ENCODE measurements around a stretch of chr19.

DNA sequence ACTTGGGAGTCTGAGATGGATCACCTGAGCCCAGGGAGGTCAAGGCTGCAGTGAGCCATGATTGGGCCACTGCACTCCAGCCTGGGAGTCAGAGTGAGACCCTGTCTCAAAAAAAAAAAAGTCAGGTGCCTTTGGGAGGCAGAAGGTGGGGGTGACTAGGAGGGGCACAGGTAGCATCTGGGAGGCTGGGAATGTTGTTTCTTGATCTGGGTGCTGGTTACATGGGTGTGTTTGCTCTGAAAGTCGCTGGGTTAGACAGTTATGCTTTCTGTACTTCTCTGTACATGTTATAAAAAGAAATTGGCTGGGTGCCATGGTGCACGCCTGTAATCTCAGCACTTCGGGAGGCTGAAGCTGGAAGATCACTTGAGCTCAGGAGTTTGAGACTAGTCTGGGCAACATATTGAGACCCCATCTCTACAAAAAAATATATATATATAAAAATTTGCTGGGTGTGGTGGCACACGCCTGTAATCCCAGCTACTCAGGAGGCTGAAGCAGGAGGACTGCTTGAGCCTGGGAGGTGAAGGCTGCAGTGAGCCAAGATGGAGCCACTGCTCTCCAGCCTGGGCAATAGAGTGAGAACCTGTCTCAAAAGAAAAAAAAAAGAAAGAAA lies 15.1 kb downstream of the NOSIP start:
- RRBS: no CpG with 5 or more reads among the region's 4 CpGs
CAGE:
- cytosol, long polyA plus RNA: no peak
- long polyA plus RNA: no peak
- nucleus, long polyA plus RNA: no peak

DNA sequence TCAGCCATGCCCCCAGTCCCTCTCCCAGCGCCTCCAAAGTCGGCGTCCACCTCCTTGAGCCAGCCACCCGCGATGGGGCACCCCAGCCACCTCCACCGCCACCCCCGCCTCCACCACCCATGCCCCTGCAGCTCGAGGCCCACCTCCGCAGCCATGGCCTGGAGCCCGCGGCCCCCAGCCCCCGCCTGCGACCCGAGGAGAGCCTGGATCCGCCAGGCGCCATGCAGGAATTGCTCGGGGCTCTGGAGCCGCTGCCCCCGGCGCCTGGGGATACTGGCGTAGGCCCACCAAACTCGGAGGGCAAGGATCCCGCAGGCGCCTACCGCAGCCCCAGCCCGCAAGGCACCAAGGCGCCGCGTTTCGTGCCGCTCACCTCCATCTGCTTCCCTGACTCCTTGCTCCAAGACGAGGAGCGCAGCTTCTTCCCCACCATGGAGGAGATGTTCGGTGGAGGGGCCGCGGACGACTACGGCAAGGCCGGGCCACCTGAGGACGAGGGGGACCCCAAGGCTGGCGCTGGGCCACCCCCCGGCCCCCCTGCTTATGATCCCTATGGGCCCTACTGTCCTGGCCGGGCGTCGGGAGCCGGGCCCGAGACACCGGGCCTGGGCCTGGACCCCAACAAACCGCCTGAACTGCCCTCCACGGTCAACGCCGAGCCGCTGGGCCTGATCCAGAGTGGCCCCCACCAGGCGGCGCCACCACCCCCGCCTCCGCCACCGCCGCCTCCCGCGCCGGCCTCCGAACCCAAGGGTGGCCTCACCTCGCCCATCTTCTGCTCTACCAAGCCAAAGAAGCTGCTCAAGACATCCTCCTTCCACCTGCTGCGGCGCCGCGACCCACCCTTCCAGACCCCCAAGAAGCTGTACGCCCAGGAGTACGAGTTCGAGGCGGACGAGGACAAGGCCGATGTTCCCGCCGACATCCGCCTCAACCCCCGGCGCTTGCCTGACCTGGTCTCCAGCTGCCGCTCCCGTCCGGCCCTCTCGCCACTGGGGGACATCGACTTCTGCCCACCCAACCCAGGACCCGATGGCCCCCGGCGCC lies 6.1 kb downstream of the PRR12 start:
- RRBS: 92% methylated on average over 13 of the region's 87 CpGs
CAGE:
- cytosol, long polyA plus RNA: no peak
- long polyA plus RNA: no peak
- nucleus, long polyA plus RNA: no peak

DNA sequence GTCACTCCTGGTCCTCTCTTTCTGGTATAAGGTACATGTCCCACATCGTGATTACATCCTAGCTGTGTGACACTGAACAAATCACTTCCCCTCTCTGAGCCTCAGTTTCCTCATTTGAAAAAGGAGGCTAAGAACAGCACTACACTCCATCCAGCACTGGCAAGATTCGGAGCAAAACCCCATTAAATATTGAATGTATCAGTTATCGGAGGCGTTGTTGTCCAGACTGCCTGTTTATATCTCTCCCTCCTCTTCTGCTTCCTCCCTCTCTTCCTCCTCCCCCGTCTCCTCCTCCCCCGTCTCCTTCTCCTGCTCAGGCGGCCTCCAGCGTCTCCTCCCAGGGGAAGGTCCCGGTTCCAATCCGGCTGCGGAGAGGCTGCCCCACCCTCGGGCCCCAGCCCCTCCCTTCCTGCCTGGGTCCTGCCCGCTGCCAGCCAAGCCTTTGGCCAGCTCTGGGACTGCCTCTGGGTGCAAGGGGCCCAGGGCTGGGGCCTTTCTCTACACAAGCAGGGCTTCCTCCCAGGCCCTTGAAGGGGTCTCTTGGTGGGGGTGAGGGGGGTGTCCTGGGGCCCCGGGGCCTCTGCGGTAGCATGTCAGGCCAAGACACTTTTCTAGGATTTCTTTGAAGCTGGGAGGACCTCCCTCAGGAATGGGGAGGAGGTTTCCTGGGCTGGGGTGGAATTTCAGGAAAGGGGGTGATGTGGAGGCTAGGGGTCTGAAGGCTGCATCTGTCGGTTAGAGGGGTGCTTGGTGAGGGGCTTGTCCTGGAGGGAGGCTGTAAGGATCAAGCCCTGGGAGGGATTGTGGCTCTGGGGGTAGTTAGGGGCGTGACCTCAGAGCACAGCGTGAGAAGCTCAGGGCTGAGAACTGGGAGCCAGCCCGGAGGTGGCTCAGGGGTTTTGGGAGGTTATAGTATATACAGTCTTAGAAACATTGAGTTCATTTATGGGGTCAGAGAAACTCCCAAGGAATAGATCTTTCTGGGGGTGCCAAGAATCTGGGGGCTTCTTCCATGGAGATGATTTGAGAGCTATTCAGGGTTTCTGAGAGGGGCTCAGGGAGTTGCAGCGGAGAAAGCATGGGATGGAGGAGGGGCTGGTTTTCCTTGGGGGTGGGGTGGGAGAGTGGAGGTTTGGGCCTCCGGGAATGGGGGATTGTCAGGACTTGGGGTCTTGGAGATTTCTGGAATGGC lies 1.7 kb downstream of the RRAS start:
- RRBS: 81% methylated on average over 1 of the region's 21 CpGs
CAGE:
- cytosol, long polyA plus RNA: no peak
- long polyA plus RNA: no peak
- nucleus, long polyA plus RNA: no peak

GRCh38 chr19:49644468-49645141 lies 2.6 kb downstream of the SCAF1 start:
- RRBS: no CpG with 5 or more reads among the region's 12 CpGs
CAGE:
- cytosol, long polyA plus RNA: no peak
- long polyA plus RNA: no peak
- nucleus, long polyA plus RNA: no peak

DNA sequence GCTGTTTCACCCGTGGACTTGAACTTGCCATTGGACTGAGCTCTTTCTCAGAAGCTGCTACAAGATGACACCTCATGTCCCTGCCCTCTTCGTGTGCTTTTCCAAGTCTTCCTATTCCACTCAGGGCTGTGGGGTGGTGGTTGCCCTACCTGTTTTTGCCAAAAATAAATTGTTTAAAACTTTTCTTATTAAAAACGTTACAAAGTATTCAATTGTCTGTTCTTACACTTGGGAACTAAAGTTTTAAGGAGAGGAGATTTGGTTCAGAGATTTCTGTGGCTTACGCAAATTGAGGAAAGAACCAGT lies 3.4 kb upstream of the PRMT1 start:
- RRBS: no CpG with 5 or more reads among the region's 4 CpGs
CAGE:
- cytosol, long polyA plus RNA: no peak
- long polyA plus RNA: no peak
- nucleus, long polyA plus RNA: no peak

GRCh38 chr19:49679254-49679853 lies 2.3 kb downstream of the PRMT1 start:
- RRBS: no CpG with 5 or more reads among the region's 8 CpGs
CAGE:
- cytosol, long polyA plus RNA: no peak
- long polyA plus RNA: no peak
- nucleus, long polyA plus RNA: no peak

DNA sequence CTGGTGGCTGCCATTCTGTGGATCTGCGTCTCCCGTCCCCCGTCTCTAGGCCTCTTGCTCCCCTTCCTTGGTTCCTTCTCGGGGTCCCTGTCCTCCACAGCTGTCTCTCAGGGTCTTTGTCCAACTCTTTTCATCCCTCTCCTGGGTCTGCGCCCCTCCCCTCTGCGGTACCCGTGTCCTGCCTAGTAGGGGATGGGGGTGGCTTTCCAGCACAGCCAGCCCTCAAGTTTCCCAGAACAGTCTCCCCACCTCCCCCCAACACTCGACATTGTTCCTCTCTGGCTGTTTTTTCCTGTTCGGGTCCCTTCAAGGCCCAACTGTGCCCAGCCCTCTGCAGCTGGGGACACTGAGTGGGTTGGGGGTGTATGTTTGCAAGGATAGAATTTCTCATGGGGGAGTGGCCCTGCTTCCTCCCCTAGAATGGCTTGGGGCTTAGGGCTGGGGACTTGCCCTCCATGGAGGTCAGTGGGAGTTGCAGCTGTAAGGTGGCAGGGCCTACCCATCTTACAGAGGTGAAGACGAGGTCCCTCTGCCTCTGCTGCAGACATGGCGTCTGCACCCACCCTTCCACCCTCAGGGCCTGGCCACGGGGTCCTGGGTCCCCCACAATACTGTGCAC lies 739 bp upstream of the ADM5 start:
- RRBS: no CpG with 5 or more reads among the region's 12 CpGs
CAGE:
- cytosol, long polyA plus RNA: no peak
- long polyA plus RNA: no peak
- nucleus, long polyA plus RNA: no peak

DNA sequence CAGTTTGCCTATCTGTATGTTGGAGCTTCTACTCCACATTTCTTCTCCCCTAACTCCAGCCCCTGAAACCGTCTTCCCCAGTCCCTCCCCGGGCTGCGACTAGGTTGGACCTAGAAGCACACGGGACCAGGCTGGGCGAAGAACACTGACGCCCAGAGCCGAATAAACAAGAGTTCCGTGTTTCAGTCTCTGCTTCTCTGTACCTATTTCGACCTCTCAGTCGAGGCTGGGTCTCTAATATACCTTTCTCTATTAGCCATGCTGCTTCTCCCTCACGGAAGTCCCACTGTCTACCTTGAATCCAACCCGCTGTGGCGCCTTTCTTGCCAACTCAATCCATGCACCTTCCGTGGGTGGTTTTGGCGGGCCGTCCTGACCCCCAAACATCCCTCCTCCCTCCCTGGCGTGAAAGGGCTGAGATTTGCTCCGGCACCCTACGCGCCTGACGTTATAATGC lies 497 bp upstream of the CPT1C start:
- RRBS: no CpG with 5 or more reads among the region's 21 CpGs
CAGE:
- cytosol, long polyA plus RNA: no peak
- long polyA plus RNA: no peak
- nucleus, long polyA plus RNA: no peak

DNA sequence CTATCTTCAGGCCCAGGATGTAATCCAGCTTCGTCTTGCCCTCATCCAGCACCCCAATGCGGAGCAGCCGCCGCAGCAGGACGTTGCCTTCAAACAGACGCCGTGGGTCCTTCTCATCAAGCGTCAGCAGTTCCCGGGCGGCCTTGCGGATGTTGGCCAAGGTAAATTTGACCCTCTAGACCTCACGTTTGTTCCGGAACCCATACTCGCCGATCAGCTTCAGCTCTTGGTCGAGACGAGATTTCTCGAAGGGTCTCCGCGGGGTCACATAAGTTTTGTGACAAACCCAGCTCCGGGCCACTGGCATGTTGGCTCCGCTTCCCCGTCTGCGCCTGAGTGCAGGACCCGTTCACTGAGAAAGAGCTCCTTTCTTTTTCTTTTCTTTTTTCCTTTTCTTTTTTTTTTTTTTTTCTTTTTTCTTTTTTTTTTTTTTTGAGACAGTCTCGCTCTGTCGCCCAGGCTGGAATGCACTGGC lies 28.9 kb downstream of the CPT1C start:
- RRBS: no CpG with 5 or more reads among the region's 27 CpGs
CAGE:
- cytosol, long polyA plus RNA: no peak
- long polyA plus RNA: no peak
- nucleus, long polyA plus RNA: no peak

GRCh38 chr19:49801907-49802805 lies 10.9 kb downstream of the FUZ start:
- RRBS: 72% methylated on average over 14 of the region's 47 CpGs
CAGE:
- cytosol, long polyA plus RNA: start-site peak on the minus strand at chr19:49802426-49802456, 14 reads
- long polyA plus RNA: no peak
- nucleus, long polyA plus RNA: start-site peak on the minus strand at chr19:49802426-49802472, 36 reads

DNA sequence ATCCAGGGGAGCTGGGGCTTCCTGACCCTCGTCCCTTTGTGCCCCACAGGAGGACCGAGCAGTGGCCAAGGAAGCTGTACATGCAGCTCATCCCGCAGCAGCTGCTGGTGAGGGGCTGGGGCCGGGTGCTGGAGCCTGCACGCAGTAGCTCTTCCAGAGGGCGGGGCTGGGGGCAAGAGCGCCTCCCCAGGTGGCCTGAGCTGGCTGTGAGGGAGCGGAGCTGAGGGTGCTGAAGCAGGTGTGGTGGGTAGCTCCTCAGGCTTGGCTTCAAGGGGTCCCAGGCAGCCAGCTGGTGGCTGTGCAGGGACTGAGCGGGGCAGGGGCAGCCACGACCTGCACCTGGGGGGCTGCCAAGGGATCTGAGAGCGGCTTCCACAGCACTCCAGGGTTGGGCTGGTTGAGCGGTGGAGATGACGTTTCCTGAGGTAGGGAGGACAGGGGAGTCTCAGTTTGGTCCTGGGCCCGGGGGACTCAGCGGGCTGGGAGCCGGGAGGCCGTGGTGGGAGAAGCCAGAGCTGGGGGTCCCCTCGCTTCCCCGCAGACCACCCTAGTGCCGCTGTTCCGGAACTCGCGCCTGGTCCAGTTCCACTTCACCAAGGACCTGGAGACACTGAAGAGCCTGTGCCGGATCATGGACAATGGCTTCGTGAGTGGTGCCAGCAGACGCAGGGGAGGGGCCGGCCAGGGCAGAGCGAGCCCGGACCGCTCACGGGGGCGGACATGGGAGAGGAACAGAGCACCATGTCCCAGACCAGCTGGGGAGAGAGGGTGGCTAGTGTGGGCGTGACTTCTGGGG lies 9.2 kb downstream of the PNKP start:
- RRBS: 96% methylated on average over 10 of the region's 33 CpGs
CAGE:
- cytosol, long polyA plus RNA: no peak
- long polyA plus RNA: no peak
- nucleus, long polyA plus RNA: no peak

GRCh38 chr19:49862475-49862853 lies 4.9 kb downstream of the PNKP start:
- RRBS: no CpG with 5 or more reads among the region's 29 CpGs
CAGE:
- cytosol, long polyA plus RNA: no peak
- long polyA plus RNA: no peak
- nucleus, long polyA plus RNA: no peak

DNA sequence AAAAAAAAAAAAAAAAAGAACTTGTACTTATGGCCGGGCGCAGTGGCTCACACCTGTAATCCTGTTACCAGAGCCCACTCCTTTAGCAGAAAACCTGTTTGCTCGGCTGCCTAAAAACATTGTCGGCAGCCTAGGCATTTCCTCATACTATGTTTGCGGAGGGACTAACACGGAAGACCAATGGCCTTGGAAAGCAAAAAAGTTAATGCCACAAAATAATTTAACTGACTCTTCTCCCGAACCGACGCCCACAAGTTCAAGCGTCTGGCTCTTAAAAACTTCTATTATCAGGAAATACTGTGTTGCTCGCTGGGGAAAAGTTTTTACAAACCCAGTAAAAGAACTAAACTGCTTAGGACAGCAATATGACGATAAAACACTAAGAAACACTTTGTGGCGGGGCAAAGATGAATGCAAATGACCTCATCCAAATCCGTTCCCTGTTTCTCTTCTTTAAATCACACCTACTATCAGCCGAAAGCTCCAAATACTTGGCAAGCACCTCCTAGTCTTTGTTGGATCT lies 5.0 kb downstream of the SIGLEC11 start:
- RRBS: no CpG with 5 or more reads among the region's 15 CpGs
CAGE:
- cytosol, long polyA plus RNA: no peak
- long polyA plus RNA: no peak
- nucleus, long polyA plus RNA: no peak

DNA sequence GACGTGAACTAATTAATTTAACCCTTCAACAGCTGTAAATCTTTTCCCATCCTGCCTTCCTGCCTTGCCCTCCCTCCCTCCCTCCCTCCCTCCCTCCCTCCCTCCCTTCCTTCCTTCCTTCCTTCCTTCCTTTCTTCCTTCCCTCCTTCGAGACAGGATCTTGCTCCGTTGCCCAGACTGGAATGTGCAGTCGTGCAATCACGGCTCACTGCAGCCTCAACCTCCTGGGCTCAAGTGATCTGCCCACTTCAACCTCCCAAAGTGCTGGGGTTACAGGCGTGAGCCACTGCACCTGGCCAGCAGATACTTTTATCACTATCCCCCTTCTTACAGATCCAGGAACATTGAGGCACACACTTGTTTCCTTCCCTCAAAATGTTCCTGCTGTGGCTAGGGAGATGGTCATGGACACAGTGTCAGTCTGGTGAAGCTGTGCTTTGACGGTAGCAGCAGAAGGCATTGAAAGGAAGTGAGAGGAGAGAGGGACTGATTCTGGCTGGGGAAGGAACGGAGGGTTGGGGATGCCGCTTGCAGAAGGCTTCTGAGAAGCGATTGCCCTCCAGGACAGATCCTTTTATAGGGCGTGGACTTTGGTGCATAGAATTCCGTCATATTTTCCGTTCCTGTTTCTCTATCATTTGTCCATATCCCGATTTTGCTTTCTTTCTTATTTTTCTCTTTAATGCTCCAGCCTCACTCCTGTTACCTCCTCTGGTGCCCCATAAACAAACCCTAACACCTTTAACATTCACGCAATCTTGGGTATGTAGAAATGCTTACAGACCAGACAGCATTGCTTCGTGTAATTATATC lies 14.2 kb upstream of the MYH14 start:
- RRBS: no CpG with 5 or more reads among the region's 16 CpGs
CAGE:
- cytosol, long polyA plus RNA: no peak
- long polyA plus RNA: no peak
- nucleus, long polyA plus RNA: no peak

DNA sequence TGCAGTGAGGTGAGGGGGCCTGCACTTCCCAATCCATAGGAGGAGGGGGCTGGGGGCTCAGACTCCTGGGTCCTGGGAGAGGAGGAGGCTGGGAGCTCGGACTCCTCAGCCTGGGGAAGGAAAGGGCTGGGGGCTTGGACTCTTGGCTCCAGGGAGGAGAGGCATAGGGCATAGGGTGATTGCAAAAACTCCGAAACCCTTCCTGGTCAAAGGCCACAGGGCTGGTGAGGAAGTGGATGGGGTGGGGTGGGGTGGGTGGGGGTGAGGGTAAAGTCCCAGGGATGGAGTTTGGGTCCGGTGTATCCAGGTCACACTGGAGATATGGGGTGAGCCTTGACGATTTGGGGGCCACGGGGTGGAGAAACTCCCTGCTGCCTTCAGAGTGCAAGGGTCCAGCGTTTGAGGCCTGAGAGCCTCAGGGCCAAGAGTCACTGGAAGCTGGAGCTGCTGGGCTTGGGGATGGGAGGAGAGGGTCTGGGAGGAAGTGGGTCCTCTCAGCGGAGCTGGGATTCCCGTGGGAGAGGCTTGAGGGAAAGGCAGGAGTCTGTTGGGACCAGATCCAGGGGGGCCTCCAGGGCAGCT lies 2.8 kb downstream of the MYH14 start:
- RRBS: no CpG with 5 or more reads among the region's 8 CpGs
CAGE:
- cytosol, long polyA plus RNA: no peak
- long polyA plus RNA: no peak
- nucleus, long polyA plus RNA: no peak

DNA sequence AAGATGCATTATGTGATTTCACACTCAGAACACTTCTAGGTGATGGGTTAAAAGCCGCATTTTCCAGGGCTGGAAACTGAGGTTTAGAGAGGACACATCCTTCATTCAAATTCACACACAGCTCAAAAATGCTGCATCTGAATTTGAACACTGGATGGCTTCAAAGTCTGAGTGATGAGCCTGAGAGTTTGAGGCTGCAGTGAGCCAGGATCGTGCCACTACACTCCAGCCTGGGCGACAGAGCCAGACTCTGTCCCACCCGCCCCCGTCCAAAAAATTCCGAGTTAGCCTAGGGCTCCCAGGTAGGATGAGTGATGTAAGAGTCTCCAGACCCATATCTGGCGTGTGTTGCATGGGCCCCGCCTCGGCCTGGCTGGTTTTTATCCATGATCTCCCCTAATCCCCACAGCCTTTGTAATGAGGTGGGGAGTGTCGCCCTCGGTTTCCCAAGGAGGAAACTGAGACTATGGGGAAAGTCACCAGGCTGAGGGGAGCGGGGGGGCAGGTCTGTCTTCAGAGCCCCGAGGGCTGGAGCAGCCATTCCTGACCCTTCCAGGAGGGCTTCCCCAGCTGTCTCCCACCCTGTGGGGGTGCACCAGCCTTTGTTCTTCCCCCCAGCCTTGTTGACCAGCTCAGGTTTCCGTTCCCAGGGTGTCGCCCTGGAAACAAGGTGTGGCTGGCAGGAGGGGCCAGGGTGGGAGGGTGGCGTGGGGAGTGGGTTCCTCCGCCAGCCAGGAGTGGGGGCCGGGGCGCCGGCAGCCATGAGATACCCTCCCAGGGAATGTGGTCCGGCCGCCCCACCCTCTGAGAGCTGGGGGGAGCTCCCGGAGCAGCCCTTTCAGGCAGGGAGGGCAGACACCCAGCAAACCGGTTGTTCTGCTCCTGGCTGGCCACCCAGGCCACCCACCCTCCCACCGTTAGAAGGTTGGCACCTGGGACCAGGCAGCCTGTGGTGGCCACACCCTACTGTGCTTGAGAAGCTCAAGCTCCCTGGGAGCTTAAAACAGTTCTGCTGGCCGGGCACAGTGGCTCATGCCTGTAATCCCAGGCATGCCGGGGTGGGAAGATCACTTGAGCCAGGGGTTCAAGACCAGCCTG lies 11.5 kb downstream of the MYH14 start:
- RRBS: 45% methylated on average over 2 of the region's 27 CpGs
CAGE:
- cytosol, long polyA plus RNA: no peak
- long polyA plus RNA: no peak
- nucleus, long polyA plus RNA: no peak

DNA sequence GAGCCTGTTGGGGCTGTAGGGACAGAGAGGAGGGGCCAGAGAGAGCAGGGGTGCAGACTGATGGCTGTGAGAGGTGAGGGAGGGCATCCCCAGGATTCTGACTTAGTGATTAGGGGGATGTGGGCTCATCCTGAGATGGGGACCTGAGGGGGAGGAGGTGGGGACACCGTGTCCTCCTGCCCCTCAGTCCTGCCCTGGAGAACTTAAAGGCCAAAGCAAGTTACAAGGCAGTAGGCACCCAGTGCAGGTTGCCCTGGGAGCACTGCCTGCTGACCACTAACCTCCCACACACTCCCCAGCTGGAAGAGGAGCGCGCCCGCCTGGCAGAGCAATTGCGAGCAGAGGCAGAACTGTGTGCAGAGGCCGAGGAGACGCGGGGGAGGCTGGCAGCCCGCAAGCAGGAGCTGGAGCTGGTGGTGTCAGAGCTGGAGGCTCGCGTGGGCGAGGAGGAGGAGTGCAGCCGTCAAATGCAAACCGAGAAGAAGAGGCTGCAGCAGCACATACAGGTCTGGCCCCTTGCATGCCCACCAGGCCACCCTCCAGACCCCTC lies 61.2 kb downstream of the KCNC3 start:
- RRBS: no CpG with 5 or more reads among the region's 14 CpGs
CAGE:
- cytosol, long polyA plus RNA: start-site peak on the plus strand centred at position 380 of the sequence, 145 bp wide, 23 reads
- long polyA plus RNA: start-site peak on the plus strand centred at position 396 of the sequence, 180 bp wide, 25 and 30 reads in 2 replicates
- nucleus, long polyA plus RNA: start-site peak on the plus strand centred at position 424 of the sequence, 126 bp wide, 27 reads

DNA sequence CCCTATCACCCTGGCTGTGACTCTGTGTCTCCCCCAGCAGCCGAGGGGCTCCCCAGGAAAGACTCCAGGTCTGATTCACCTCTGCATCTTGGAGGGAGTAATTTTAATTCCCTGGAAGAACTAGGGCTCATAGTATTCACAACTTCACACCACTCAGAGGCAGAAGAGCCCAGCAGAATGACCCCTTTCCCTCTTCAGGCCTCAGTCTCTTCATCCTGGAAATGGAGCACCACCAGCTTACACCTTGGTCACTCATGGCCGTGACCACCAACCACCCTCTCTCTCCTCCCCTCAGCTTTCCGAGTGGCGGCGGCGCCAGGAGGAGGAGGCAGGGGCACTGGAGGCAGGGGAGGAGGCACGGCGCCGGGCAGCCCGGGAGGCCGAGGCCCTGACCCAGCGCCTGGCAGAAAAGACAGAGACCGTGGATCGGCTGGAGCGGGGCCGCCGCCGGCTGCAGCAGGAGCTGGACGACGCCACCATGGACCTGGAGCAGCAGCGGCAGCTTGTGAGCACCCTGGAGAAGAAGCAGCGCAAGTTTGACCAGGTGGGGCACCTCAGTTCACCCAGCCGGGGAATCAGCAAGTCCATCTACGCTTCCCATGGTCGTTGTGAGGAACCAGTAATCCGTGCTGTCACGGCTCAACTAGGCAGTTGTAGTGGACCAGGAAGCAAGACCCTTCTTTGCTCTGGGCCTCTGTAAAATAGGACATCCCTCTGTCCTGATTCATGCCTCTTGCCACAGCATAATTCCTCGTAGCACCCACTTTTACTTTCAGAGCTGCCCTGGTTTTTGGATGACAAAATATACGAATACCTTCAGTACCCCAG lies 47.7 kb downstream of the KCNC3 start:
- RRBS: 93% methylated on average over 9 of the region's 29 CpGs
CAGE:
- cytosol, long polyA plus RNA: no peak
- long polyA plus RNA: no peak
- nucleus, long polyA plus RNA: no peak

GRCh38 chr19:50289283-50289779 lies 39.8 kb downstream of the KCNC3 start:
- RRBS: no CpG with 5 or more reads among the region's 12 CpGs
CAGE:
- cytosol, long polyA plus RNA: no peak
- long polyA plus RNA: no peak
- nucleus, long polyA plus RNA: no peak

GRCh38 chr19:50304644-50305409 lies 24.4 kb downstream of the KCNC3 start:
- RRBS: no CpG with 5 or more reads among the region's 4 CpGs
CAGE:
- cytosol, long polyA plus RNA: no peak
- long polyA plus RNA: no peak
- nucleus, long polyA plus RNA: no peak